Frontal cortex (tissue), 2 donors: ENCODE results near the genes UBIAD1, DRAXIN and CFAP107.

DNA sequence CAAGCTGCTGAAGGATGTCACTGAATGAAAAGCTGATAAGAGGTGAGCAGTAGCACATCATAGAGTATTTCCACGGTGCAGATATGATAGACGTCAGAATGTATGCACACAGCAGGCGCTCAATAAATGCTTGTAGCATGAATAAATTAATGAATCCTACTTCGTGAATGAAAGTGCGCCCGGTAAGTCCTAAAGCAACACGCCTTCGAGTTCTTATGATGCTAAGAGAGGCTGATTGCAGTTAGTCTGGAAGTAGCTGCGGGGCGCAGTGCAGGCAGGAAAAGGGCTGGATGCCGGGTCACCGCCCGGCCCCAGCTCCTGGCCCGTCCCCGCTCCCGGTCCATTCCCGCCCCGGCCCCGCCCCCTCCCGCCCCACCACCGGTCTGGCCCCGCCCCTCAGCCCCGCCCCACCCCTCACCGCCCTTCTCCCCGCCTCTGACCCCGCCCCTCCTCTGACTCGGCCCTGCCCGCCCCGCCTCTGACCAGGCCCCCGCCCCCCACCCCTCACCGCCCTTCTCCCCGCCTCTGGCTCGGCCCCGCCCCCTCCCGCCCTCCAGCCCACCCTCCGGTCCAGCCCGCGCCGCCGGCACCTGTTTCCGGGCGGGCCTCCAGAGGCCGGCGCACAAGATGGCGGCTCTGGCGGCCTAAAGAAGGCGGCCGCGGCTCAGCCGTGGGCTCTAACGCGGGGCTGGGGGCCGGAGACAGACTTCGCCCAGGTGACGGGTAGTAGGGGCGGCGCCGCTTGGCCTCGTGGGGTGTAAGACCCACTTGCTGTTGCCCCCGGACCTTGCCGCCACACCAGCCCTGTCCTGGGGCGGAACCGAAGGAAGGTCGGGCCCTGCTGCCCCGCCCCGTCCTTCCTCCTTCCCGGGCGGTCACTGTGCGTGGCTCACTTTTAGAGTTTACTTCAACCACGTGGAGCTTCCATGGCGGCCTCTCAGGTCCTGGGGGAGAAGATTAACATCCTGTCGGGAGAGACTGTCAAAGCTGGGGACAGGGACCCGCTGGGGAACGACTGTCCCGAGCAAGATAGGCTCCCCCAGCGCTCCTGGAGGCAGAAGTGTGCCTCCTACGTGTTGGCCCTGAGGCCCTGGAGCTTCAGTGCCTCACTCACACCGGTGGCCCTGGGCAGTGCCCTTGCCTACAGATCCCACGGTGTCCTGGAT lies at the start of gene UBIAD1:
UBIAD1 (plus strand) TSS at position 593 of the 1,166 bp plus-strand sequence.
- RAMPAGE, long total RNA = no peak

GRCh38 chr1:11689650-11690123 lies 1.8 kb upstream of the DRAXIN start:
- RAMPAGE, long total RNA = no peak

- RAMPAGE, long total RNA = no peak
These were observed at the start of gene DRAXIN for GRCh38 chr1:11691174-11692356. DRAXIN (plus strand) TSS chr1:11691710.

- RAMPAGE, long total RNA = no peak
These were observed 1.8 kb downstream of the DRAXIN start for GRCh38 chr1:11693209-11693724.

GRCh38 chr1:11784532-11785836 lies 20.8 kb downstream of the MTHFR start:
- RAMPAGE, long total RNA = no peak

- RAMPAGE, long total RNA = no peak
These were observed 15.1 kb downstream of the MTHFR start for GRCh38 chr1:11790359-11791411.

DNA sequence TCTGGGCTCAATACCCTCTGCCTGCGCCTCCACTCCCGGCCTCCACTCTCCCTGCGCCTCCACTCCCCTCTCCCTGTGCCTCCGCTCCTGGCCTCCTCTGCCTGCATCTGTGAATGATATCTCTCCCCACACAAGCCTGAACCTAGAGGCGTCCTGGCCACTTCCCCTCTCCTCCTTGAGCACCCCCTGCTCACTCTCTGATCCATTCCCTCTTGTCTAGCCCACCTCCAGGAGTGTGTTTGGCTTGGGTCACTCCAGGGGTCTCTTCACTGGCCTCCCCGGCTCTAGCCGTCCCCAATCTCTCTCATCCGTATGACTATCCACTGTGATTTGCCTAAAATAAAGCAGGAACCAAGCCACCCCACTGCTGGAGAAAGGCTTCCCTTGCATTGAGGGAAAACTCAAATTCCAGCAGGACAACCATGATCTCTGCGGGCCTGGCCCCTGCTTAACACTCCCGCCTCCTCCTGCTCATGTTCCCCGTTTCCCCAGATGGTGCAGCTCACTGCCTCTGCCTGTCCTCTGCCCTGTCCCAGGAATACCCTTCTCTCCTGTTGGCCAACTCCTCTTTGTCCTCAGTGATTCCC lies 14.3 kb downstream of the MTHFR start:
- RAMPAGE, long total RNA = no peak

DNA sequence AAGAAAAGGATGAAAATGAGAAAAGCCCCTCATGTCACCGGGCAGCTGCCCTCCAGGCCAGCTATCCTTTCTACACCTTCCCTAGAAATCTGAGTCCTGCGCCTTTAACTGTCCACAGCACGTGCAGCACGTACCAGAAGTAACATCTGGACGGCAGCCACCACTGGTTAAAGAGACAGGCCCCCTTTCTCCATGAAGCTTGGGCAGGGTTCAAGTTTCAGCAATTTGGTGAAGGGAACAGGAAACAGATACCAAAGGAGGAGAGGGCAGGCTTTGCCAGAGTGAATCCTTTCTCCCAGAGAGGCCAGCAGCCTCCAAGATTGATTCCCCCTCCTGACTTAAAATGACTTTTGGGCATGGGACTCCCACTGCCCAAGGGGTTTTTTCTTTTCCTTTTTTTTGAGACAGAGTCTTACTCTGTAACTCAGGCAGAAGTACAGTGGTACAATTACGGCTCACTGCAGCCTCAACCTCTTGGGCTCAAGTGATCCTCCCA lies 3.7 kb upstream of the KIAA2013 start:
- RAMPAGE, long total RNA = no peak

DNA sequence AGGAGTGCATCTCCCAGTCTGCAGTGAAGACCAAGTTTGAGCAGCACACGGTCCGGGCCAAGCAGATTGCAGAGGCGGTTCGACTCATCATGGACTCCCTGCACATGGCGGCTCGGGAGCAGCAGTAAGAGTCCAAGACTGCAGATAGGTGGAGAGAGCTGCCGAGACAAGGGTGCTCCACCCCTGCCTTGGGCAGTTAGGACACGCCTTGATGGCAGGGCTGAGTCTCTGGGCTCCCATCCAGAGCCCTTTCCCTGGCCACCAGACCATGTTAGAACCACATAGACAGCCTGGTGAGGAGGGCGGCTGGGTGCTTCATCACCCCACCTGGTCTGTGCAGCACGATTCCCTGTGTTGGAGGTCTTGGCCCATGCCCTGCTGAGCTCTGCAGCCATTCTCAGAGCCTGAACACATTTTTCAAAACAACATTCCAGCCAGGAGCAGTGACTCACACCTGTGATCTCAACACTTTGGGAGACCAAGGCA lies 17.3 kb upstream of the MIIP start:
- RAMPAGE, long total RNA = no peak

DNA sequence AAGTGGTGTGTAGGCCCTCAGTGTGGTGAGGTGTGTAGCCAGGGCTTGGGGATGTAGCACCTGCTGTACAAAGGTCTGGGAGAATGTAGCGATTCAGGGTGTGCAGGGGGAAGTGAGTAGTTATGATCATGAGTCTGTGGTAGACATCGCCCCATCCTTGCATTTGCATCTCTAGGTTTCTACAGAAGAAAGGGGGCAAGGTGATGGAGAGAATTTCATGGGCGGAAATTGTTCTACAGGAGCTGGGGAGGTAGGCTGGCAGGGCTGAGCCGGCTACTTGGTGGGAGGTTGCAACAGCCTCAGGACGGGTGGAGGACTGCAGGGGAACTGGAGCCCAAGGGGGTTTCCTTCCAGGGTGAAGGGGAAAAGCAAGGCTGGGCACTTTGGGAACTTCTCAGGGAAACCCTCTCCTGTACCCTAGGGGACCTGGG lies 14.7 kb upstream of the TNFRSF1B start:
- RAMPAGE, long total RNA = no peak

DNA sequence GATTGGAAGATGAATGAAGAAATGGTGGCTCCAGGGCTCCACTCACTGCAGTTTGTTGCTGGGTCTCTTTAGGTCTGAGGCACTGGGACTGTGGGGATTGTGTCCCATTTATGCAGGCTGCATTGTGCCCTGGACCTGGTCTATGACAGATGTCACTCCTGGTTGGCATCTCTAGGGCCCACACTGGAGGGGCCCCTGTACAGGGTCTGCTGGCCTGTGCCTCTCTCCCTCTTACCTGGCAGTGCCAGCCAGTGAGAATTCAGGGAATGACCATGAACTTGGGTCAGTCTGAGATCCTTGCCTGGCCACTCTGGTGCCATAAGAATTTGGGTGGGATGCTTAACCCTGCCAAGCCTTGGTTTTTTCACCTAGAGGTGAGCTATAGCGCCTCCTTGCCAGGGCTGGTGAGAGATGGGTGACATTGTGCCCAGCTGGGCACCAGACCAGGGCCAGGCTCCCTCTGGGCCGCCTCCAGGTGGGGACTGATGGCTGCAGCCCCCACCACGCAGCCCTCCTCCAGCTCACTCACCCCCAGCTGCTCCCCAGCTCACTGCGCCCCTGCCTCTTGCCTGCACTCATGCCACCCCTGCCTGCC lies 26.9 kb upstream of the VPS13D start:
- RAMPAGE, long total RNA = no peak

DNA sequence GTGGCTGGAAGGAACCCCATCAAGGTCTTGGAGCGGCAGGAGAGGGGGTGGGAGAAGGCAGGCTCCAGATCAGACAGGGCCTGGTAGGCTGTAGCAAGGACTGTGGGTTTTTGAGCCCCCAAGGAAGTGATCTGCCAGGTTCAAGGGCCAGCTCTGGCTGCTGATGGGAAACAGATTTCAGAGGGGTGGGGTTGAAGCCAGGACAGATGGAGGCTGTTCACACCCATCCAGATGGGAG lies 24.6 kb upstream of the VPS13D start:
- RAMPAGE, long total RNA = no peak

GRCh38 chr1:12208204-12209305 lies 21.3 kb upstream of the VPS13D start:
- RAMPAGE, long total RNA = no peak

- RAMPAGE, long total RNA = no peak
These were observed 8.0 kb downstream of the VPS13D start for GRCh38 chr1:12237955-12238154.

- RAMPAGE, long total RNA = no peak
These were observed 108.1 kb downstream of the VPS13D start for GRCh38 chr1:12337790-12338437.

DNA sequence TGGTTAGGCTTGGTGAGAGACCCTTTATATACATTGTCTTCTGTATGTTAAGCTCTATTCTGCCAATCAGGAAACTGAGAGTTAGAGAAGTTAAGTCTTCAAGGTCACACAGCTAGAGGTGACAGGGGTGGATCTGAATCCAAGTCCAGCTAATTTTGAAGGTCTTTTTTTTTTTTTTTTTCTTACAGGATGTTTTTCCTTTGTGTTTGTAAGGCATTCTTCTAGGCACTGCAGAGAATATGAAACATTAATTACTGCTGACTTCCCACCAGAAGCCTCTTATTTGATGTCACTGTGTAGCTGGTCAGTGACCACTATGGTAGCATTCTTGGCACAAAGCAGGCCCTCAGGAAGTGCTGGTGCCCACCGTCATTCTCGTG lies 192.8 kb downstream of the VPS13D start:
- RAMPAGE, long total RNA = no peak

GRCh38 chr1:12464574-12465146 lies 153.3 kb downstream of the DHRS3 start:
- RAMPAGE, long total RNA = no peak

DNA sequence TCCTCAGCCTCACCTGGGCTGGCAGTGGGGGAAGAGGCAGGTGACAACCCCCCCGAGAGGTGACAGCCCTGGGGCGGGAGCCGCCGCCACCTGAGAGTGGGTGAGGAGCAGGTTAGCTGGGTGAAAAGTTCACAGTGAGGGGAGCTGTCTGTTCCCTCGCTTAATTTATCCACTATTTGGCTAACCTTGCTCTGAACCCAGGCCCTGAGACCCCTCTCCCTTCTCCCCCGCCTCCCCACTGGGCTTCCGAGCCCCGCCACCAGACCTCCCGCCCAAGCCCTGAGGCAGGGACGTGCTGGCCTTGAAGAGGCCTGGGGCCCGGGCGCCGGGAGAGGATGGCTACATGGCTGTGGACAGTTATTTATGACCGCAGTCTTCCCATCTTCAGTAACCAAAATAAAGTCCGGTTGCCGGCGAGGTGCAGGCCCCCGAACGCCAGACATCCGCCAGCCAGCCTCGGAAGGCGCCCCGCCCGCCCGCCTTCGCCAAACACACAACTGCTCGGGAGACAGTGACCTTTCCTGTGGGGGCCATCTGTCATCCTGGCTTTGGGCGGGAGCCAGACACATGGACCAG lies 69.1 kb downstream of the DHRS3 start:
- RAMPAGE, long total RNA = no peak

GRCh38 chr1:12607834-12608366 lies 10.1 kb downstream of the DHRS3 start:
- RAMPAGE, long total RNA = no peak

DNA sequence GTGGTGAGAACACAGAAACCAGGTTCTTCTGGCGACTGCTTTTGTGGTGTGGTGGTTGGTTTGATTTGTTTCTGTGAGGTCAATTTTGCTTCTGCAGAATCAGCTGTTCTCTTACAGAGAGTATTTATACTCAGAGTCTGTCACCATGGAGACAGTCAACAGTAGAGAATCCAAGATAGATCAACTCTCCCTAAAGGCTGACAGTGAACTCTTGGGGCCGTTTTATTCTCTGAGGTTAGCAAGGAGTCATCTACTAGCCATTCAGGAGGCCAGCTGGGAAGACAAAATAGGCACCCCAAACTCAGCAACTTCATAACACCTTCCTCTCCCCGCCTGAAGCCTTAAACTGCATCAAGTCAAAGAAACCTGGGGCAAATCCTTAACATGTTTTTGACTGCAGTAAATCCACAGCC lies at the start of gene CFAP107:
CFAP107 (plus strand) TSS at position 154 of the 413 bp plus-strand sequence.
- RAMPAGE, long total RNA = no peak